SJCRH30 (cell line): ENCODE measurements around the genes GPSM2 and STRIP1.

DNA sequence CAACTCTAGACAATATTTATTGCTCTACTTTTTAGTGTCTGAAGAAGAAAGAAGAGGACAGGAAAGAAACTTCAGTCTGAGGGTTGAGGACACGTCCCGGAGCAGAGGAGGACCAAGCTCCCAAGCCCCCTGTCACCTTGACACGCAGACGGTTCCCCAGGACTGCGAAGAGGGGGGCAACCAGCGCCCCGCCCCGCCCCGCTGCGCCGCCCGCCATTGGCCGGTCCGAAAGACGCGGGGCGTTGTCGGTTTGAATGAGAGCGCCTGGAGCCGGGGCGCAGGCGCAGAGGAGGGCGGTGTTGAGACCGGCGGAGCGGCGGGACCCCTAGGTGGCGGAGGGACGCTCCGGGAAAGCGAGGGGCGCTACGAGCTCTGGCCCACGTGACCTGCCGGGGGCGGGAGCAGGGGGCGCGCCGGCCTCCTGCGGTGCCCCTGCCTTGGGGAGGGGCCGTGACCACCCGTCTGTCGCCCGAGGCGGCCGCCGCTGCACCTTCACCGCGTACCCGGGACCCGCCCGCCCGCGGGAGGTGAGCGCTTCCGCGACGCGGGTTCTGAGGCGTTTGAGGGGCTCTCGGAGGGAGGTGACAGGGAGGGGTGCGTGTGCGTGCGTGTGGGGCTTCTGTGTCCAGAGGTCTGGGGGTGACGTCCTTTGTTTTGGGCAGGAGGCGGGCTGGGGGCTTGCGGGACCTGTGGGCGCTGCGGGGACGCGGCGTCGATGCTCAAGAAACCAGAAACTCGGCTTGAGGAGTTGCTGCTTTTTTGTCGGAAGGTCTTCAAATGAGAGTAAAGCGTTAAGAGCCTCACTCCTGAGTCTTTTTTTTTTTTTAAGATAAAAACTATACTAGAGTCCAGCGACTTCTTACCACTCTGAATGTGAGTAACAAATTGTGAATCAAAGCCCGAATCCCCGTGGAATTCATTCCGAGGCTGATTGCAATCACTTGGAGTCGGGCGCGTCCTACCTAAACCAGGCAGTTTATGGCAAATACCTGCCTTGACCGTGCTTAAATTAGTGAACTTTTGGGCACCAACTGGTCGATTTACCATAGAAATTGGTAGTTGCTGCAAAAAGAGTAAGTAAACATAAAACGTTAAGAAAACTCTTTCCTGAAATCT lies at the start of gene GPSM2:
Gene GPSM2, plus strand, starts transcription at position 284 of the 1,116 bp plus-strand sequence.
- RAMPAGE, long total RNA: no peak

DNA sequence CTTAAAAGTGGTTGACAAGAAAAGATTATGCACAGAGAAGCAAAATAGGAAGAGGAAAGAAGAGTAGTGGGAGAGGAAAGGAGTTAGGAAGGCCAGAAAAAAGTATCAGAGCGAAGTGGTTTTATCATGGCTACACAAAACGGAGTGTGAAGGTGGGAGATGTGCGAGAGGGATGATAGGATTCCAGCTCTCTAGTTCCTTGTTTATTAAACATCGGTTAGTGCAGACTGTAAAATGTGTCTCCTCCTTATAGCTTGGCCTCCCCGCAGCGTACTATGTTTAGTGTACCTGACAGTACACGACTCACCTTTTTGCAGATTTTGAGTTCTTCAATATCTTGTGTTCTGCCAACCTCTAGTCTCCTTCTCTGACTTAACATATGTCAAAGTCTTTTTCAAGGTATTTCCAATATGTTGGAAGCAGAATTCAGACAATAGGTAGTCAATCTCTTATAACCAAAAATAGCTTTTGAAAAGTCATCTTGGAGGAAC lies 791 bp downstream of the ELAPOR1 start:
- RAMPAGE, long total RNA: no peak

GRCh38 chr1:109134345-109134857 lies 20.5 kb downstream of the ELAPOR1 start:
- RAMPAGE, long total RNA: no peak

DNA sequence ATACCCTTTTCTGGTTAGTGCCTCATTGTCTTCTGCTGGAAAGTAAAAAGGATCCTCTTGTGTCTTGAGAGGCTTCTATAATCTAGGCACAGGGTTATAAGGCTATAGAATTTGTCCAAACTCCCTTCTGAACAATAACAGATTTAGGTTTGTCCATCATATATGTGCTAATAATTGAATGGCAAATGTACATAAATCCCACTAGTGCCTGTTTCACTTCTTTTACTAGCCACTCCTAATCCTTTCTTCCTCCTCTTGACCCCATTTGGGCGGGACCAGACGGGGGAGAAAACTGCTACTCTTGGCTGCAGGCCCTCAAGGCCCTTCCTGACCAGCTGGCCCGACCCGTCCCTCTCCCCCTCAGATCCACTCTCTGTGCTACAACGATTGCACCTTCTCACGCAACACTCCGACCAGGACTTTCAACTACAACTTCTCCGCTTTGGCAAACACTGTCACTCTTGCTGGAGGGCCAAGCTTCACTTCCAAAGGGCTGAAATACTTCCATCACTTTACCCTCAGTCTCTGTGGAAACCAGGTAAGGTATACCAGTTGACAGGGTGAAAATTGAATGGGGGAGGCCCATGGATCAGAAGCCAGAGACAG lies 19.6 kb upstream of the SARS1 start:
- RAMPAGE, long total RNA: no peak

GRCh38 chr1:109201329-109201697 lies 12.4 kb upstream of the SARS1 start:
- RAMPAGE, long total RNA: no peak

DNA sequence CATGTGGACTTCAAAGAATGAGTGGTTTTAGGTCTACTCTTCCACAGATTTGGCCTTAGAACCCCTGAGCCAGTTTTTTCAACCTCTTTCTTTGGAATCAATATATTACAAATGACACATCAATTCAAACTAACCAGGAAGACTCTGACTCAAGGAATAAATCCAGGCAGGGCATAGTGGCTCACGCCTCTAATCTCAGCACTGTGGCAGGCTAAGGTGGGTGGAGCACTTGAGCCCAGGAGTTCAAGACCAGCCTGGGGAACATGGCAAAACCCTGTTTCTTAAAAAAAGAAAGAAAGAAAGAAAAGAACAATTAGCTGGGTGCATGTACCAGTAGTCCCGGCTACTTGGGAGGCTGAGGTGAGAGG lies 2.1 kb downstream of the SORT1 start:
- RAMPAGE, long total RNA: no peak

DNA sequence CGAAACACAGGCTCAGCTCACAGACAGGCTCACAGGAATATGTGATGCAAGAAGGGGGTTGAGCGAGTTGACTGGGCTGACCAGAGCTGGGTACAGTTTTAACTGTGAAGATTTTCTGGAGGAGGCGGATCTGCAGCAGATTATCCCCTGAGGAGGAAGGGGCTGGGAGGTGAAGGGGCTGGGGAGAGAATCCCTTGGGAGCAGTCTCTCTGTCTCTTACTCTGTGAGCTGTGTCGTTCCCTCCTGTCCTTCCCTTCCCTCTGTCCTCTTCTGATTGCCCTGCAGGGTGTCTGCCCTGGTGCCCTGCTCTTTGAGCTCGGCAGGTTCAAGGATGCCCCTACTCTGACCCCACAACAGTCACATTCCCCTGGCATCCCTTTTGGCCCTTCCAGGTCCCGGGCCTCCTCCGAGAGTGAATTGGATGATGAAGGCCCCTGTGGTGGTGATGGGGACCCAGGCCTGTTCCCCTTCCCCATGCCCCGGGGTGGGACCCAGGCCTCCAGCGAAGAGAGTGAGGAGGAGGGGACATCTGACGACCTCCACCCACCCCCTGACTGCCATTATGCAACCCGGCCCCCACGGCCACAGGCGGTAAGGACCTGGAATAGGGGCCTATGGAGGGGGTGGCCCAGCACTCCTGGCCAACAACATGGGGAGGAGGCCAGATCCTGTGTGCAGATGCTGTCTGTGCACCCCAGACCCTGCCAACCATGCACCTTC lies 4.2 kb upstream of the CYB561D1 start:
- RAMPAGE, long total RNA: no peak

DNA sequence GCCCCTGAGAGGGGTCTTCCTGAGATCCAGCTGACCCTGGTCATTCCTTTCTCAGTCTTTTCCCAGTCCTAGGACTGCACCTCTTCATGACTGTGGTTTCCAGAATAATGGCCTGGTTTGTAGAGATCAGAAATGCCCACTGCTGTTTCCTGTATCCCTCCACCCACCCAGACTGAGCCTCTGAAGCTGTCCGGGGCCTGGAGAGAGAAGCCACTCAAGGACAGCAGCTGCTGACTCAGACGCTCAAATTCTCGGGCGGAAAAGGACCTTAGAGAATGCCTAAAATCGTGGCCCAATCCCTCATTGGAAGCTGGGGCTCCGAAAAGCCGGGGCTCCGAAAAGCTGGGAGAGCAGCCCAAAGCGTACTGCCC lies 7.9 kb upstream of the GPR61 start:
- RAMPAGE, long total RNA: no peak

DNA sequence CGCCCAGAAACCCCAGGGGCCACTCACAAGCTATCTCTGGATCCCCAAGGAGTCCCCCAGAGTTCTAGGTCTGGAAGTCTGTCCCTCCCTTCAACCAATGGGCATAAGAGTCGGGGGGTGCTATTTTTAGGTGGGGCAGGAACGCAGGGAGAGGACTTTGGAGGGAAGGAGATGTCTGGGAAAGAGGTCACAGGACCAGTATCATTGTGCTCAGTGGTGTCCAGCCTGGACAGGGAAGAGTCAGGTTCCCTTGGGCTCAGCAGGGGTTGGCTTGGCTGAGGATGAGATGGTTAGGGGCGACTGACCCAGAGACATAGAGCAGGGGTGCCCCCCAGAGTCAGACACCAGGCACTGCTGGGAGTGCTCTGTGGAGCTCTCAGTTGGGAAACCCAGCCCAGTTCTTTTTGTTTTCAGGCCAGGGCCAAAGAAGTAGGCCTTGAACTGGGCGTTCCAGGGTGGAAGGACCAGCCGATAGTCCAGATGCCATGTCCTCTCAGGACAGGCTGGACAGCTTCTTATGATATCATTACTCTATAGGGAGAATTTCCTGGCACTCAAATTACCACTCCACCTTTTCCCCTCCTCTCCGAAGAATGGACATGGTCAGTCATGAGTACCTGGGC lies 6.9 kb upstream of the GPR61 start:
- RAMPAGE, long total RNA: no peak

DNA sequence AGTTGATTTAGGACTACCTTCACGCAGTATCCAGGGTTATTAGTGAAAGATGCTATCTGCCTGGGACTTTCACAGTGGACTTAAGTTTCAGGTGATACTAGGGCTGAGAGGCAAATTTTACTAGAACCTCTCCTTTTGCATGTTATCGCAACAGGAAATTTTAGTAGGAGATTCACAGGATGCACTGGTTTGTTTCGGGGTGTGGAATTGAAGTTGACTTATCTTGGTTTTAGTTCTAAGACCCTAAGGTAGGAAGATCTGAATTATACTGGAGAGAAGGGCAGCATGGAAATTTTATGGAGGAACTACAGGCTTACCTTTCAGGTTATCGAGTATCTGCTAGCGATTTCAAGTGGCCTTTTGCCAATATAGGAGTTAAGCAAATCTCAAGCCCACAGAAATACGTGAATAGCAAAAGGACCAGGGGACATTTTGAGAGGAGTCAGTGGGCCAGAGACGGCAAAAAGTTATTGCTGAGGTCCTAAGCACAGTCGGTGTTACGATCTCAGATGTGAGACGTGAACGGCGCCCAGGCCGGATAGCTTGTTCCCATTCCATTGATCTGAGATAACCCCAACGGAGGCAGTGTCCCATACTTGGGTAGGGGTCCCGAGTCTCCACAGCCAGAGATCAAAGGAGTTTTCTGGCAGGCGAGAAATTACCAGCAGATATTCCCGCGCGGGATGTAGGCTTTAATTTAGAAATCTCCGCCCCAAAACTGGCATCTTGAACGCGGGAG lies 648 bp upstream of the GNAI3 start:
- RAMPAGE, long total RNA: no peak

DNA sequence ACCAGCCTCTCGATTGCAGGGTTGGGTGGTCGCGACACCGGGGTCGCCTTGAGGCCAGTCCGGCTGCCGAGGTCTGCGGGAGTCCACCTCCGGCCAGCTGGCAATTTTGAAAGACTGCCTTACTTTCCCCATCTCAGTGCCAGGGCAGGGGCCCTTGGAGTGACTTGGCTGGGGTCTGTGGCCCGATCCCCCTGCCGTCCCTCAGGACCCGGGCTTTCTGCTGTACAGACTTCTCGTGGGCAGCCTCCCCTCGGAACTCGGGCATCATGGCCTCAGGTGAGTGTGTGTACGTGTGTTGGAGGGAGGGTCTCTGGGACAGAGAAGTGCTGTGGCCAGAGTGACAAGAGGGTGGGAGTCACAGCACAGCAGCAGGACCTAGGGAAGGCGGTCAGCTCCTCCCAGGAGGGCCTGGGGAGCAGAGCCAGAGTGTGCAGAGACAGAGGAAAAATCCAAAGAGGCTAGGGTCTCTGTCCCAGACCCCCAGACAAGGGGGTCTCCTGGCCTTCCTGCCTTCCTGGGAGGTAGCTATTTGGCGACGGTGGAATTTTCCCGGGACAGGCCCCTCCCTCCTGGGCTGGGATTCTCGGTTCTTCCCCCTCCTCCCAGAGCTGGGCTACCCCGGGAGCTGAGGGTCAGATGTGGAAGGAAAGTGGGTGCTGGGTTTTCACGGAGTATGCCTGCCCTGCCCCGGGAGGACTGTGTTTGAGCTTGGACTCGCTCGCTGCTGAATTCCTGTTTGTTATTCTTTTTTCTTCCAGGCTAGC lies 548 bp downstream of the AMPD2 start:
- RAMPAGE, long total RNA: no peak

- RAMPAGE, long total RNA: no peak
Measured at GRCh38 chr1:109796726-109797516, 33.2 kb upstream of the EPS8L3 start.

DNA sequence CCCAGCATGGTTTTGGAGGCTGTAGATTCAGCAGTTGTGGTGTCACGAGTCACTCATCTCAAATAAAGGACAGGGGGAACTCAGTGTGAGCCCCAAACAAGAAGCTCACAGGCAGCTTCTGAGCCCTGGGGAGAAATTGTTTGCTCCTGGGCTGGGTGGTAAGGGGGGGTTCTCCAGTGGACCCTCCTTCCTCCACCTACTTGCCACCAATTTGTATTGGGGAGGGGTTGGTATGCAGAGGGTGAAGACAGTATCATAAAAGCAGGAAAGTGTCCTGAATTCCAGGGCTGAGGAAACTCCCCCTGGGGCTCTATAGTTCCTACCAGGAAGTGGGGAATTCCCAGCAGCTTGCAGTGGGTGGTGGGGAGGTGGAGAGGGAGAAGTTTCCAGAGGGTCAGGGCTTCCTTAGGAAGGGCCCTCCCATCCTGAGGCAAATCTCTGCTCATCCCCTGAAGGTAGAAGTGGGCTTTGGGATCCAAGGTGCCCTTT lies 18.2 kb upstream of the CSF1 start:
- RAMPAGE, long total RNA: no peak

DNA sequence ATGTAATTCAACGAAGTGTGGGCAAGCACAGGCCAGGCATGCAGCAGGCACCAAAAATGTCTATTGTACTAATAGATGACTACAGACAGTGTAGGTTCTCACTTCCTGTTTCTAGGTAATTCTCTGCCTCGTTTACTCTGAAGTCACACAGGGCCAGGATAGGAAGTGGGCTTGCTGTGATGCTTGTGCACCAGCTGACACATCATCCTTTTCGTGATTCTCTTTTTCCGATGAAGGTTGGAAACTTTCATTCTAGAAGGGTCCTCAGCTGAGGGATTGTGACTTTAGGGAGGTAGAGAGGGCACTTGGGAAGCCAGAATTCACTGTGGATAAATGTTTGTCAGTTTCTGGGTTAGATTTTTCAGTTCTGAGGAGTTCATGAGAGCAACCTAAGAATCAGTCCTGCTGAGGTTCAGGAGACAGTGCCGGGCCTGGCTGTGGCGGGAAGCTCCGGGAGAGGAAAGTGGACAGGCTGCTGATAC lies 4.4 kb upstream of the CSF1 start:
- RAMPAGE, long total RNA: no peak

DNA sequence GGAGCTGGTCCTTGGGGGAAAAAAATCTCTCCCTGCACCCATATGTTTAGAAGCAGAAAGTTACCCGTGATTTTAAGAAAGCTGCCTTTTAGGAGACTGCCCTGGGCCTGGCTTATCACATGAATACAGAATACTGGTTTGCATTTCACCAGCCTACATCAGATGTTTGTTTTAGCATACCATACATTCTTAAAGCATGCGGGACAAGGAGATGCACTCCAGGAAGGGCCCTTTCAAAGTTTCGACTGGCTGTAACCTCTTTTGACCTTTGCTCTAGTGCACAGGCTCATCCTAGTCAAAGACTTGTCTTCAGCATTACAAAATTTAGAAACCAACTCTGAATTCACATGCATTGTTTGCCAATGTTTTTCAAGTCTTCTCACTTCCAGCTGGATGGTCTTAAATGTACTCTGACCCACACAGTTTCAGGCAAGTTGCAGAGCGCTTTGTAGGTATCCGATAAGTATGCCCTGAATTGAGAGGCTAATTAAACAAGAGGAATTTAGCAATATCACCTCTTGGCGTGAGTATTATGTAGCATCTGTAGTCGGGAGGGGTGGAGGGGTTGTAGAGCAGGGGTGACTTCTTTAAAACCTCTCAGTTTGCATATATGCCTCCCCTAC lies 24.6 kb upstream of the AHCYL1 start:
- RAMPAGE, long total RNA: no peak

DNA sequence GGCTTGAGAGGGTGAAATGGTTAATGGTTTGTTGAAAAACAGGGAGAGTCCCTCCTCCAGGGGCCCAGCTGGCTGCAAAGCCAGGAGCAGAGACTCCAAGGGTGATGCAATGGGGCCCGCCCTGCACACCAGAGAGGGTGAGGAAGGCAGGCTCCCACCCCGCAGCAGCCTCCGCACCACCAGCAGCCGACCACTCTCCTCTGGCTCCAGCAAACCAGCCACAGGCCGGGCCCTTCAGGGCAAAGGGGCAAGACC lies 6.6 kb upstream of the AHCYL1 start:
- RAMPAGE, long total RNA: no peak

GRCh38 chr1:109983951-109984446 lies 566 bp upstream of the AHCYL1 start:
- RAMPAGE, long total RNA: no peak

DNA sequence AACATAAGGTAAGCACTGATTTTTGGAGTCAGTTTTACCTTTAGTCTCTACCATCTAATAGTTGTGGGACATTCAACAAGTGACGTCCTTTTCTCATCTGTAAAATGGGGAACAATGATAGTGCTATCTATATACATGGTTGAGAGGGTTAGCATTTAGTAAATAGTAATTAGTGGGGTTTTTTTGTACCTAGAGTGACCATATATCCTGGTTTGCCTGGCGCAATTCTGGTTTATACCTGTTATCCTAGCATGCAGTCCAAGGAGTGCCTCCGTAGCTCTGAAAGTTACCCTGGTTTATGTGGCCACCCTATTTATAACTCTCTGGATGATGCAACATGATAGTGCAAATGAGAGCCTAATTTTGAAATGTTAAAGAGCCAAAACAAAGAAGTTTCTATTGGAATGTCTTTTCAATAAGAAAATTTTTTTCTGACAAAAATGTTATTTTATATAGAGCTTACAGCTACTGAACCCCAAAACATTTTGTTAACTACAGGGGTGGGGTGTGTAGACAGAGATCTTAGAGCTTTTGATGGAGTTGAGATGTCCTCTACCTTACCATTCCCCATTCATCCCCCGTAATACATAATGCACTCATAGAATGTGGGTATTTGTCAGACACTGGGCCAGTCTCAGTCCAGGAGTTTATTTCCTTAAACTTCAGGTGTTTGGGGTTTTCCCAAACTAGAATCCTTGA lies 5.7 kb downstream of the AHCYL1 start:
- RAMPAGE, long total RNA: no peak

DNA sequence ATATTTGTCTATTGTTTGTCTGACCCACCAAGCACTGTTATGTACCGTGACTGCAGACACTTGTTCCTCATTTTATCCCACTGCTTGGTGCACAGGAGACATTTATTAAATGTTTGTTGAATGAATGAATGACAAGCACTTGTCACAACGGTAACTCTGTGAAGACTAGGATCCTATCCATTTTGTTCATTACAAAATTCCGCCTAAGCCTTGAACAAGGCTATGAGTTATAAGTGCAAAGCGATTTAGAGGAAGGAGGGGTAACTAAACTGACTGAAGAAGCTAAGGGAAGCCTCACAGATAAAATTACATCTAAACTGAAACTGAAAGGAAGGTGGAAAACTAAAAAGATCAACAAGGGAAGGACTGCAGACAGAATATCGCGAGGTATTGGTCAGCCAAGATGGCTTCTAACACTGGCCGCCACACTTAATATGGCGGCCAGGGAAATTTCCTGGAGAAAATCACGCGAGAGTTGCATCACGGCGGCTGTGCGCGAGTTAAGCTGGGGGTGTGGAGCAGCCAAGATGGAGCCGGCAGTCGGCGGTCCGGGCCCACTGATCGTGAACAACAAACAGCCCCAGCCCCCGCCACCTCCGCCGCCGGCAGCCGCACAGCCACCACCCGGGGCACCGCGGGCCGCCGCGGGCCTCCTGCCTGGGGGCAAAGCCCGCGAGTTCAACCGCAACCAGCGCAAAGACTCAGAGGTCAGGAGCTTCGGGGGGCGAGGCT lies at the start of gene STRIP1:
Gene STRIP1, plus strand, starts transcription at position 514 of the 732 bp plus-strand sequence.
- RAMPAGE, long total RNA: no peak

DNA sequence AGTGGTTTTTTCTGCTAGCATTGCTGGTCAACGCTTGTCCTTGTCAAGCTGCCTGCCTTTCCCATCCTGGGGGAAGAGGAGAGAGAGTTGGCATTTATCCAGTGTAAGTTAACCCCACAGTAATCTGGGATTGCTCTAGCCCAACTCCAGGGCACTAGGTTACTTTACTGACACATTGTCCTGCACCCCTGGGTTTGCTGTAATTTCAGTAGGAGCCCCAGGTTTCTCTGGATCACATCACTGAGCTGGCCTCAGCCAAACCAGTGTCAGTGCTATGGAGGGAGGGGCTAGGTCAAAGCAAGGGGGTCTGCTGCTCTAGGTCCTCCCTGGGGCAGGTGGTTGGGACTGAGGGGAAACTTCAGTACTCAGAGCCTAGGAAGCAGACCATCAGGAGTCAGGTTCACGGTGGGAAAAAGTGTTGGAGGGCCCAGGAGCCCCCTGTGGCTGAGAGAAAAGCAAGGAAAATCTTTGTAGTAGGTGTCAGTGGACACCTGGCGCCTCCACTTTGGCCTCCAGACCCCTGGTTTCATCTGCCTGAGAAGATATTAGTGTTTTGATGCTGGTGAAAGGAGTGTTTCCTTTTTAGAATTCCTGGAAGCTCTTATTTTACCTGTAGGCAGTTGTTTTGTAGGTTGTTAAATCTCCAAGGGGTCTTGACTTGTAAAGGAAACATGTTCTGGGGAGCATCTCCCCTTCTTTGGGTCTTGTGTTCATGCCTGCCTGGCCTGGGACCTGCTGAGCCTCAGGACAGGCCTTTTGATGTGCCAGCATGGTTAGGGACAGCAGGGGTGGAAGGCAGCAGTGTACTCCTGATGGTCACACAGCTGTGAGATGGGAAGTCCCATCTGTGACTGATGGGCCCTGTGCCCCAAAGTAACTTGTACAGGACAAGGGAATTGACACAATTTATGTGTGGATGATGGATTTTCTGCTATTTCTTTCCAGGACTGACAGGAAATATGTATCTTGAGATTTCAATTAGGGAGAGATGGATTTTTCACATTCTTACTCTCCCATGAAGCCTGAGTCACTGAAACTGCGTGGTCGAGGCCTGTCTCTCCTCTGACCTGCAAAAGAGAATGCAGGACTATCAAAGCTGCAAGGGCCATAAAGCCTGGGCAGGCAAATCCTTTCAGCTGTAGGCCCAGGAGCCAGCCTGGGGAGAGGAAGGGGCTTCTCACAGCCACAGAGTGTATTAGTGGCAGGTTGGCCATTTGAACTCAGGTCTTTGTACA lies 15.4 kb downstream of the ALX3 start:
- RAMPAGE, long total RNA: no peak